AG04450 (cell line): ENCODE measurements around a stretch of chr17.

GRCh38 chr17:185656-186202, 4.3 kb upstream of the DOC2B start:
- CAGE, long polyA plus RNA = no peak
- RRBS = no CpG with 5 or more reads among the region's 12 CpGs

- CAGE, long polyA plus RNA = no peak
- RRBS = no CpG with 5 or more reads among the region's 20 CpGs
These were observed 85.2 kb downstream of the RPH3AL start for GRCh38 chr17:267195-267967.

GRCh38 chr17:338701-339535, 13.7 kb downstream of the RPH3AL start:
- CAGE, long polyA plus RNA = no peak
- RRBS = no CpG with 5 or more reads among the region's 18 CpGs

- CAGE, long polyA plus RNA = no peak
- RRBS = no CpG with 5 or more reads among the region's 17 CpGs
These were observed 1.7 kb downstream of the RPH3AL start for GRCh38 chr17:350554-351721.

GRCh38 chr17:354843-355493, 2.4 kb upstream of the RPH3AL start:
- CAGE, long polyA plus RNA = no peak
- RRBS = no CpG with 5 or more reads among the region's 13 CpGs

GRCh38 chr17:410836-411516, 851 bp downstream of the C17orf97 start:
- CAGE, long polyA plus RNA = no peak
- RRBS = no CpG with 5 or more reads among the region's 16 CpGs

GRCh38 chr17:489113-489721, 79.1 kb downstream of the C17orf97 start:
- CAGE, long polyA plus RNA = no peak
- RRBS = no CpG with 5 or more reads among the region's 24 CpGs

DNA sequence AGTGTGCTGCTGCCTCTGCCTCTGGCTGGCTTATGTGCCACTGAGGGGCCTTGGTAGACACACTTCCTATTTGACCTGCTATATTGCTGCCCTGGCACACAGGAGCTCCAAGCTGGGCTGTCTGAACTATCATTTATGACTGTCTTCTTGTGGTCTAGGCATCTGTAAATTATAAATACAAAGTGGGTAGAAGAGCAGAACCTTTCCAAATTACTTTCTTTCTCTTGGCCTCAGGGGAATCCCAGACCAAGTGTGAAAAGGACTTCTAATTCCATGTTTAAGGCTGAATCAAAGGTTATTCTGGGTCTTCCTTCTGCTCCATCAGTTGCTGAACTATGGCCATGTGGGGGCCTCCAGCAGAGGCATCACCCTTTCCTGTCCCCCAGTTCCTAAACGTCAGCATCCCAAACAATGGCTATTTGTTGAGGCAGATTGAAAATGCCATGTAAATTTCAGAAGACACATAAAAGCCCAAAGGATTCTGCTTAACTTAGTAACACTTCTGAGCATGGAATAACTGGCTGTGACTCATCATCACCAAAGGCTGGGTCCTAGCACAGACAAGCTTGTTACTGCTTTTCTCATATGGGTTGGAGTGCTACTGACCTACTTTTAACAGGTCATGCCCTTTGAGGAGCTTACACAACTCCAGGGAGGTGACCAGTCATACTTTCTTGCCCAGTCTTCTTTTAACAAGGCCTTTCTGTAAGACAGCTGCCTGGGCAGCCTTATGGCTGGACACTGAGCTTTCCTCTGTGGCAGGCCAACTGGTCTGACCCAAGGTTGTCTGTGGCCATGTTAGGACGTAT, 149.6 kb downstream of the C17orf97 start:
- CAGE, long polyA plus RNA = no peak
- RRBS = no CpG with 5 or more reads among the region's 2 CpGs

DNA sequence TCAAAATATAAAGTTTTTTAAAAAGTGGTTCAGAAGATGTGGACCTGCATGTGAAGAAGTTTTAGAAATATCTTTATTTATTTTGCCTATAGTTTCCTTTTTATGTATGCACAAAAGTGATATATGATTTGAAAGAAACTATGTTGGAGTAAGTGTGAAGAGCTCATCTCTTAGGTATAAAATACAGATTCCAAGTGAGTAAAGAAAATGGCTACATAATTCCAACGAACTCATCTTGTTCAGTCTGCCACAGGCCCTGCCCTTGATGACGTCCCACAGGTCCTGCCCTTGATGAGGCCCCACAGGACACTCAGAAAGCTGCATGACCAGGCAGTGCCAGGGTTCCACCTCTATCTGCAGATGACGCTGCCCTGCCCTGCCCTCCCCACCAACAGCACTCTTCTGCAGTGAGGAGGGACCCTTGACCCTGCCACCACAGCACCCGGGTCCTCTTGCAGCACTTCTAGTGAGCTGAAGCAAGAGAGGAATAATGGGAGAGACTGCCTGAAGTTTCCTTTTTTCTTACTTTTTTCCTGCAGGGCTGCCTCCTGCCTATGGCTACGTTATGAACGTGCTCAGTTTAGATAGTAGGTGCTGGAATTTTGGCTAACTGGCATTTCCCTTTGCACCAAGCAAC, 118.4 kb downstream of the VPS53 start:
- CAGE, long polyA plus RNA = no peak
- RRBS = no CpG with 5 or more reads among the region's 6 CpGs

GRCh38 chr17:741917-742658, 9.7 kb downstream of the TLCD3A start:
- CAGE, long polyA plus RNA = no peak
- RRBS = no CpG with 5 or more reads among the region's 14 CpGs

DNA sequence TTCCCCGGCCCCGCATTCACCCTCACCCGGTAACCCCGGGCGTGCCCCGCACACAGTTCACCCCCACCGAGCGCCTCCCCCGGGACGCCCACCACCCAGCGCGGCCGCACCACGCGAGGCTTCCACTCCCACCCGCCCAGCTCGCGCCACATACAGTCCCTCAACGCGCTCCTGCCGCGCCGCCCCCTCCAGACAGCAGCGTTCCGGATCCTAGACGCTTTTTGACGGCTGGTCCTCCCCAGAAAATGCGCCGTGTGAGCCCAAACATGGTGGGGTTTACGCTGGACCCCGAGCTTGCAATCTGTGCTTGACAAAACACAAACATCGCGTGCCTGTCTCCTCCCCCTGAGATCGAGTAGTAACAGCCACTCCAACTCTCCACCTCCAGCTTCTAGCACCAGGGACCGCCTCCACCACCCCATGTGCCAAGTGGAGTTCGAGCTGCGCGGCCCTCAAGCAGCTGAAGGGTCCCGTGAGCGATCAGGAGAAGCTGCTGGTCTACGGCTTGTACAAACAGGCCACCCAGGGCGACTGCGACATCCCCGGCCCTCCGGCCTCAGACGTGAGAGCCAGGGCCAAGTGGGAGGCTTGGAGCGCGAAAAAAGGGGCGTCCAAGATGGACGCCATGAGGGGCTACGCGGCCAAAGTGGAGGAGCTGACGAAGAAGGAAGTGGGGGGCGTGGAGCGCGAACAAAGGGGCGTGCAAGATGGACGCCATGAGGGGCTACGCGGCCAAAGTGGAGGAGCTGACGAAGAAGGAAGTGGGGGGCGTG, 586 bp upstream of the GEMIN4 start:
- CAGE, long polyA plus RNA = no peak
- RRBS = 4% methylated on average over 11 of the region's 62 CpGs

GRCh38 chr17:769717-770421, 12.2 kb downstream of the GLOD4 start:
- CAGE, long polyA plus RNA = no peak
- RRBS = no CpG with 5 or more reads among the region's 13 CpGs

DNA sequence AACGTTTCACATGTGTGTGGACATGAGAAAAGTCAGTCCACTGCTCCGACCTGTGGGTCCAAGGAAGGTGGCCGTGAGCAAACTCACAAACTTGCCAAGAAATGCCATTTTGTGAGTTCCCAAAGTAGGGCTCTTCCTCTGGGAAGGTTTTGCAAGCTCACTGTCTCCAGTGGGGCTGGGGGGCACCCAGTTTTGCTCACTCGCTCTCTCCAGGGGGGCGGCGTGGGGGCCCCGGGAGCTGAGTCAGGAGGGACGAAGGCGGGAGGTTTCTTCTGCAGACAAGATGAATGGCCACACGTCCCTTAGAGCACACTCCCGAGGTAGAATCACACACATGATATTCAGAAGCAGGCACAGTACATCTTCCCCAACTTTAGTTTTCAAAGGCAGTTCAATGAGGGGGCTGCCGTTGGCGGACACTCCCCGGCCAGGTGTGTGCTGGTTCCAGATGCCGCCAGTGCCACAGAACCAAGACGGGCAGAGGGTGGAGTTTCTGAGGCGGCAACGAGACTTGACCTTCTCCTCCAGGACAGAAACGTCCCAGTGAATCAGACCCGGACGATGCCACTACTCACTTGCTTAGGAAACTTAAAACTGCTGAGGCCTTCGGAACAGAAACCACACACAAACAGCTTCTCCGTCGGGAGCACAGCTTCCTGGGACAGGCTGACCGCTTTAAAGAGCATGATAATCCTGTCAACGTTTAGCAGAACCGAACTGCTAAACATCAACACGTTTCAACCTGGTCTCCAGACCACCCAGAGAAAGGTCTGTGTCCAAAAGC, 68.5 kb downstream of the MRM3 start:
- CAGE, long polyA plus RNA = no peak
- RRBS = no CpG with 5 or more reads among the region's 28 CpGs

DNA sequence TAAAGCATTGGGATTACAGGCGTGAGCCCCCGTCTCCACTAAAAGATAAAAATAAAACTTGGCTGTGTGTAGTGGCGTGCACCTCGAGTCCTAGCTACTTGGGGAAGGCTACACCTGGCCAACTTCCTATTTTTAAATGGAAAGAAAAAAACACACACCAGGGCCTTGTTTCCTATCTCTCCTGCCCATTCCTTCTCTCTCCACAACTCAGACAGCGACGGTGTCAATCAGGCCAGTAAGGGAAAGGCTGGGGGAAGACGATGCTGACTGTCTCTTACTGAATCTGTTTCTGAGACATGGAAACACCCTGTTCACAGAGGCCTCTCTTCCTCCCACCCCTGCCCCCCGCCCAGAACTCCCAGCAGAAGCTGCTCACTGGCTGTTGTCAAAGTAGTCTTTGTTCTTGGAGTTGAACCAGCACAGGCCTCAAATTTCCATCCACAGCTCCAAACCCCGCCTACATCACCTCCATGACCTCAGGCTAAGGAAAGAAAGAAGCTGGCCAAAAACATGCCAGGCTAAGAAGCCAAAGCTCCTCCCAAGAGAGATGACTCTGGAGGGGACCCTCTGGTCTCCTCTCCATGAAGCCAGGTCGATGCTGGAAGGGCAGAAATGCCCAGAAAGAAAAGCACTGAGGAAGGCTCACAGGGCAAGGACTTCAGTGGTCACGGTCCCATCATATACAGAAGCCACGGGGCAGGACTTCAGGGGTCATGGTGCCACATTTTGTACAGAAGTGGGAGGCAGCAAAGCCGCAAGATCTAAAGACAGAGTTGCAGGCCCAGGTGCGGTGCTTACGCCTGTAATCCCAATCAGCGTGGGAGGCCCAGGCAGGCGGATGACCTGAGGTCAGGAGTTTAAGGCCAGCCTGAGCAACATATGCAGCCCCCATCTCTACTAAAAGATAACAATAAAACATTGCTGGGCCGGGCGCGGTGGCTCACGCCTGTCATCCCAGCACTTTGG, 96.3 kb downstream of the NXN start:
- CAGE, long polyA plus RNA = no peak
- RRBS = no CpG with 5 or more reads among the region's 21 CpGs

DNA sequence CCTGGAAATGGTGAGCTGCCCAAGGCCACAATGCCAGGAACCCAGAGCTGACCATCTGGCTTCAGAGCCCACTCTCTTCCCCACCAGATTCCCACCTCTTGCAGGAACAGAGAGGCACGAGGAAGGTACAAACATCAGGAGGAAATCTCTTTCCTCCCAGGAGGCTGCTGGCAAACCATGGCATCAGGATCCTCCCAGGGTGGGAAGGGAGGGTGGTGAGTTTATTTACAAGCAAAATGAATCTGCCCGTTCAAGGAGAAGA, 79.3 kb downstream of the NXN start:
- CAGE, long polyA plus RNA = no peak
- RRBS = no CpG with 5 or more reads among the region's 2 CpGs

GRCh38 chr17:909674-910027, 69.9 kb downstream of the NXN start:
- CAGE, long polyA plus RNA = no peak
- RRBS = no CpG with 5 or more reads among the region's 16 CpGs

- CAGE, long polyA plus RNA = no peak
- RRBS = no CpG with 5 or more reads among the region's 13 CpGs
These were observed 63.7 kb downstream of the NXN start for GRCh38 chr17:915487-916623.

- CAGE, long polyA plus RNA = no peak
- RRBS = no CpG with 5 or more reads among the region's 20 CpGs
These were observed 46.1 kb downstream of the NXN start for GRCh38 chr17:933260-934163.

- CAGE, long polyA plus RNA = no peak
- RRBS = no CpG with 5 or more reads among the region's 10 CpGs
These were observed 12.8 kb downstream of the NXN start for GRCh38 chr17:966675-967346.

DNA sequence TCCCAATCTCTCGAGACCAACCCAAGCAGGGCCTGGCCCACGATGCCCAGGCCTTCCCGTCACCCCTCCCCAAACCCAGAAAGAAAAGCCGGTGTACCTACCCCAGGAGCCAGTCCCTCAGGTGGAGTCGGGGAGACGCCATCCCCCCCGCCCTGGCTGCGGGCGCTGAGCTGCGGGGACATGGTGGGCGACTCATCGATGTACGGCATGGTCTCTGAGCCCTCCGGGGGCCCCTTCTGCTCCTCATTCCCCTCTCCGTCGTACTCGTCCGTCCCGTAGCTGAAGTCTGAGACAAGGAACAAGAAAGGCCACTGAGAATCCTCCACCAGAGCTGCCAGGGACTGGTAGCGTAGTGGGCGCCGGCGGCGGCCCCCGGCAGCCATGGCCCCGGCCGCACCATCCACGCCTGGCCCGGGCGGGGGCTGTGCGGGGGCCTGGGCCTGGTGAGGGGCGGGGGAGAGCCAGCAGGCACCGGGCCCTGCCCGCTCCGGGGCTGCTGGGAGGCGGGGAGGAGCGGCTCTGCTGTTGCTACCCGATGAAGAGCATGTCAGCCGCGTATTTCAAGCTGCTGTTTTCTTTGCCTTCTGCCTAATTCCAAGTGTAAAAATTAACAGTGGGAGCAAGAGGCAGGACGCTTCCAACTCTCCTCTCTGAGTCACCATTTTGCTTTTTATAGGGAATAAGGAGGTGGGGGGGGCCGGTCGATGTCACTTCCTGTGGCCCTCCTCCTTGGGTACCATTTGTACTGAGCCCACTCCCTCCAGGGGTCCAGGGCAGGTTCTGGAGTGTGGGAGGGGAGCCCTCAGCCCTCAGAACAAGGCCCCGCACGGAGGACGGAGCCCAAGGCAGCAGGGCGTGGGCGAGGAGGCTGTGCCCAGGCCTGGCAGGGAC, 54.5 kb downstream of the ABR start:
- CAGE, long polyA plus RNA = no peak
- RRBS = 61% methylated on average over 7 of the region's 48 CpGs